ENCODE data around the gene CHRM5.

- PRO-cap, result no peak
- RRBS, result no CpG with 5 or more reads among the region's 4 CpGs
Measured at GRCh38 chr15:33490939-33491343, 180.2 kb downstream of the RYR3 start.

- PRO-cap, result no peak
- RRBS, result no CpG with 5 or more reads among the region's 1 CpG
Measured at GRCh38 chr15:33535055-33535364, 224.2 kb downstream of the RYR3 start.

DNA sequence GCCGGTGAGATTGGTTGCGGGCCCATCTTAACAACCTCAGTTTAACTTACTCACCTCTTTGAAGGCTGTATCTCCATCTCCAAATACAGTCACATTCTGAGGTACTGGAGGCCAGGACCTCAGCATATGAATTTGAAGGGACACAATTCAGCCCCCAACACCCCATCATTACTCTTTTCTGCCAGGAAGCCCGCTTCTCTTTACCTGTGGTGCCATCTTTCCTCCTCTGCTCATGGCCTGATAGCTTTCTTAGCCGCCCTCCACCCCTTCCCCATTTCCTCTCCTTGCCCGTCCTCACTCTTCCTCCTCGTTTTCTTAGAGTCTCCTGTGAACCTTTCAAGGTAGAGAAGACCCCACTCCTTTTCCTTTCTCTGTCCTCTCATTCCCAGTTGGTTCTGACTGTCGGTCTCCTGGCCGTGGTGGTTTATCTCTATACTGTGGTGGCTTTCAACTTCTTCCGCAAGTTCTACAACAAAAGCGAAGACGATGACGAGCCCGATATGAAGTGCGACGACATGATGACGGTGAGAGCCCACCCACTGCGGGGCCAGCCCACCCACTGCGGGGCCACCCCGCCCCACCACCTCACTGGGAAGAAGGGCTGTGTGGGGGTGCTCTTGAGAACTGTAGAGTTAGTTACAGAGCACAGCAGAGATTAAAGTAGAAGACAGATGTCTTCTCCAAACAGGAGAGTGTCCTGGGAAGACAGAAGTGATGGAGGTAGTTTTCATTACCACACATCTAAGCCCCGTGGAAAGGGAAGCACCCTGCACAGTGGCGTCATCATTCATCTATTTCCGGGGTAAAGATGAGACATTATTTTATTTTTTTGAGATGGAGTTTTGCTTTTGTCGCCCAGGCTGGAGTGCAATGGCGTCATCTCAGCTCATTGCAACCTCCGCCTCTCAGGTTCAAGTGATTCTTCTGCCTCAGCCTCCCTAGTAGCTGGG is 110.6 kb upstream of the CHRM5 start:
- PRO-cap, result no peak
- RRBS, result 100% methylated on average over 1 of the region's 25 CpGs

DNA sequence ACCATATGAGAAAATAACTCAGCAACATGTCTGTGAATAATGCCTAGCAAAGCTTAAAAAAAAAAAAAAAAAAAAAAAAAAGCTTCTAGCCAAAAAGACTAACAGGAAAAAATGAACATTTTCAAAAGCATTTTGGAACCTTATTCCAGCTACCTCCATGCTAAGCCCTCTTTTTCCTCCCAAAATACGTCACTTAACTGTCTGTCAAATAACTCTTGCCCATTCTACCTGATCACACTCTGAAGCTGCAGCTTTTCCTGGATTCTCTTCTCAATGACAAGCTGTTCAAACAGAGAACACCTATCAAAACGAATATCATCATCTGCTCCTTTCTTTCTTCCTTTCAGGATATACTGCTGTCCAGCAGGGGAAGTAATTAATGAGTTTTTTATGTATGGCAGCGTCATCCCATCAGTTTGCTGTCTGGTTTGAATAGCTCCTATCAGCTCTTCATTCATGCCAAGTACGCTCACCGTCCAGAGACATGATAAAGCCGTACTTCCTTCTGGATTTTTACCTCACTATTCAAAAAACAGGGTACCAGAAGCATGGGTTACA is at the start of gene CHRM5:
TSS of gene CHRM5 (plus strand) at position 453 of the 558 bp plus-strand sequence.
- PRO-cap, result no peak
- RRBS, result no CpG with 5 or more reads among the region's 6 CpGs

DNA sequence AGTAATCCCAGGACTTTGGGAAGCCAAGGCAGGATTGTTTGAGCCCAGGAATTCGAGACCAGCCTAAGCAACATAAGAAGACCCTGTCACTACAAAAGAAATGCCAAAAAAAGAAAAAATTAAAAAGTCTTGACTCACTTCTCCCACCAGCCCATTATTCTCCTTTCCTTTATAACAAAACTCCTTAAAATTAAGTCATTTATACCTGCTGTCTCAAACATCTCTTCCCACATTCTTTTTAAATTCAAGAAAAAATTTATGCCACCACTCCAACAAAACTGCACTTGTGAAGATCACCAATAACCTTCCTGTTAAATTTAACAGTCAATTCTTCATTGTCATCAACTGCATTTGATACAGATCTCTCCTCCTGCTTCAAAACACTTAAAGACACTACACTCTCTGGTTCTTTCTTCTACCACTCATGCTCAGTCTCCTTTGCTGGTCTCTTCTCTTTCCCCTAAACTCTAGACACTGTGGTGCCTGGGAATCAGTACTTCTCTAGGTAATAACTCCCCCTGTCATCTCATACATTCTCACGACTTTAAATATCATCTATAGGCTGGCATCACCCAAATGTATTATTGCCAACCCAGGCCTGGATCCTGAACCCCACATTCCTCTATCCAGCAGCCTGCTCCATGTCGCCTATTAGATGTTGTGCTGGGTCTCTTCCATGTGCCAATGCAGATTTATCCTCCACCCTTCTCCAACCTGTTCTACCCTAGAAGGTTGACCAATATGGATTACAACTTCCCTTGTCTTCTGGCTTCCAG is 30.3 kb downstream of the CHRM5 start:
- PRO-cap, result no peak
- RRBS, result no CpG with 5 or more reads among the region's 3 CpGs

DNA sequence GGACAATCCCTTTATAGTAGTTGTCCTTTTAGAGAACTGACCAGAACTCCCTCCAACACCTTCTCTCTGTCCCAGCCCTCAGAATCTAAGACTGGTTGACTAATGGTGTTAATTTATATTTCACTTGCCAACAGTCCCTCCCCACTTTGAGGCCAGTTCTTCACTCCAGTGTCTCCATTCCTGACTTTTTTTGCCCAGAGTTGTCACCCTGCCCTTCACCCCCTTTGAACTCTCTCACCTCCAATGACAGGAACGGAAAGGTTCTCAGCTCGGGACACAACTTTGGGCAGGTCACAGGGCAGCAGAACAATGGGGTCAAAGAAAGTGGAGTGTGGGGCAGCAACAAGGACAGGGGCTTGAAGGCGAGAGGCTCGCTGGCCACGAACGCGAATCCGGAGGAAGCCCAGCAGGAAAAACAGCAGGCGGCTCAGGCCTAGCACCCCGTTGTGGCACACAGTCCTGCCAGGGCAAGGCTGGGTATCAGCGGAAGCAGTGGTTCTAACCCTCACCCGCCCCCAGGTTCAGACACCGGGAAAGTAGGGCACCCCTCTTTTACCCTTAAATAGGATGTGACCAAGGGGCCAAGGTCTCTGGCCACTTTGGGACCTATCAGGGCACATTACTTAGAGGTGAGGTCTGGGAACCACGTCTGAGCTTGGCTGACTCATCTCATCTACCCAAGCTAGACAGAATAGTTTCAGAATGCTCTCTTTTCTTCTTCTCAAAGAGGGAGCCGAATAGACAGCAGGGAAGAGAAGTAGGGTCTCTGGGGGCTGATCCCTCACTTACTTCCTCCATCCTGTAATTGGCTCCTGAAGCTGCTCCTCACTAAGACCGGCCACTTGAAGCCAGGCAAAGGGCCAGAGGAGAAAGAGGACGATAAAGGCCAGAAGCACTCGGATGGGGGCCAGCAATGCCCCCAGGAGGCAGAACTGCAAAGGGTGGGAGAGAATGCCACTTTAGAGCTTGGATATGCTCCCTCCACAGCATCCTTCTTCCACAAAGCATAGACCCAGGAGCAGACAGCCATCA is 1.9 kb downstream of the LPCAT4 start:
- PRO-cap, result no peak
- RRBS, result 83% methylated on average over 3 of the region's 18 CpGs

DNA sequence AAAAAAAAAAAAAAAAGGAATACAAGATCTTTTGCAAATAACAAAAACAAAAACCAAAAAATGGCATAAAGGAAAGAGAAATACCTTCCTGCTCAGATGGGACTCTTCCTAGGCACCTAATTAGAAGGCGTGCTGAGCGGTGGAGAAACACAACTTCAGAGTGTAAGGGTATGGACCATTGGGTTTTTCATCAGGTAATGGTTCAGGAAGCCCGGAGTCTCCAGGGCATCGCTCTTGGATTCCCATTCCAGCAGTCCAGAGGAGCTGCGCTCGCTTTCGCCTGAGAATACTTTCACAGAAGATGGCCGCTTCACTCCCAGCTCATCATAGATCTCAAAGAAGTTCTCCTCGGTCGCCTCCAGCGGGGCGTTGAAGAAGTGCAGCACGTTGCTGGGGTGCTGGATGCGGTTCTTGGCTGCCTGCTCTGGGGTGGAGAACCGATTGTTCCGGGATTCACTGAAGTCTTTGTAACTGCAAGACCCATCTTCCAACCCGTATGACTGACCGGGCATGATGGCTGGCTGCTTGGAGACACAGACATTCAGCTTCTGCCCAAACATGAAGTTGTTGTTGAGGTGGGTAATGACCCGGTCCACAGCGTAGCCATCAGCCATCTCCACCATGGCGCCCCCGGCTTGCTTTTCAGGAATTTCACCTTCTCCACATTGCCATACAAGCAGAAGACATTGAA is 51.4 kb upstream of the GOLGA8A start:
- PRO-cap, result no peak
- RRBS, result 94% methylated on average over 4 of the region's 22 CpGs

DNA sequence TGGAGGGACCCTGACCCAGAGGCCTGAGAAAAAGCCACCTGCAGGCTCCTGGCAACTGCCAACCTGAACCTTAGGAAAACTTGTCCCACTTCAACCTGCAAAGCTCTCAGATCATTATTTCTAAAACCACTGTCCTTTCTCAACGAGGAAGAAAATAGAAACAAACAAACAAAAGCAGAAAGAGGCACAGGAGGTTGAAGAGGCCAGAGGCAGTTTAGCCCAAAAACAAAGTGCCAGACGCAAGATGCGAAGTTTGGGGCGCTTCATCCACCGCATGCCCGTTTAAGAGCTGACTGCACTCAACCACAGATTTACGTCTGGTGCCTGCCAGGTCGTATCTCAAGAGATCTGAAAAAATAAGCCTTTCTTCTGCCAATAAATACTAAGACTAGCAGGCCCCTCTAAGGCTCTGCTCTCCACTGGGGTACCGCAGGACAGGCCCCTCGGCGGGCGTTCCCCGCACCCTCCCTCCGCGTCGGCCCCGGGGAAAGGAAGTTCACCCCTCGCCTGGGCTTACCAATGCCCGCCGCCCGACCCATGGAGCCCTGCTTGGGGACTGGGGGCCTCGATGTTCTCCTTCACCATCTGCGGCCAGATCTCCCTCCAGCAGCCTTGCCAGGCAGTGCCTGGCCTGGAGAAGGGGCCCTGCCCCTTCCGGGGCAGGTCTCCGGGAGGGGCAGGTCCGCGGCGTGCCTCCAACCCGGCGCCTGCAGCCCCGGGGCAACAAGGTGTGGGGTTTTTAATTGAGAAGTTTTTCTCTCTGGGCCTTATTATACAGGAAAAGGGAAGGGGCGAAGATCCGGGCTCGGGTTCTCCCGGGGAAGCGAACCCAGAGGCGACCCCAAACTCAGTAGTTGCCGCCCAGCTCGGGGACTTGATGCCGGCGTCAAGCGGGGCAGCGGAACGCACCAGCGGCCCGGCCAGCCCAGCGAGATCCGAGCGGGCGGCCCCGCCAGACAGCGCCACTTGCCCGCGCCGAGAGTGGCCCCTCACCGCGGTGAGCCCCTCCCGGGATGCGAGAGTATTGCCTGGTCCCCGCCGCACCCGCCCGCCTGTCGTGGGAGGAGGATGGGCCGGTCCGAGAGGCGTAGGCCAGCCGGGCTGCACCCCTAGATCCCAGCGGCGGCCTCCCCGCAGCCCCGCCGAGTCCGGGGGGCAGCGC is 837 bp downstream of the GOLGA8B start:
- PRO-cap, result bidirectional peak, plus-strand start at position 662 of the sequence, minus-strand start at position 633 of the sequence
- RRBS, result 1% methylated on average over 22 of the region's 75 CpGs

DNA sequence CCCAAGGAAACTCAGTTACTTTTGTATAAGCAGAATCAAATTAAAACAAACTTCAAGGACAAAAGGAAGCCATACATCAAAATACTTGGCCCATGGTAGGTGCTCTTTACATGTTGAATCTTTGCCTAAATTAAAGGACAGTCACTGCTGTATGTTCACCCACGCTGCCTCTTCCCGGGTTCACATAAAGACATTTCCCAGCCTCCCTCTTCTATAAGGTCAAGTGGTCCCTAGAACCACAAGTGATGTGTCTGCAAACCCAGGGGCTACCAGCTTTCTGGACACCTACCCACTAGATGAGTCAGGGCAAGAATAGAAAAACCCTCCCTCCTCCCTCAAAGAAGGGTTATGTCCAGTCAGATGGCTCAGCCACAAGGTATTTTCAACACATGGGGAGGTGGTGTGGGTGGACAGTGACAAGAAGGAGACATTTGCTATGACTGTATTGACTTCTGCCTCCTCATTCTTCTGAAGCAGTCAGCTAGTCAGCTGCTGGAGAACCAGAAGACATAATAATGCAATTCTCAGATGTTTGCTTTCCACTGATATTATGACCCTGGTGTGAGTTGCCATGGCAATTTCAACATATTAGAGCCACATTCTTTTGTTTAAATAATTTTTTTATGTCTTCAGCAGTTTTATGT is 66.6 kb upstream of the GOLGA8B start:
- PRO-cap, result no peak
- RRBS, result no CpG with 5 or more reads among the region's 2 CpGs

DNA sequence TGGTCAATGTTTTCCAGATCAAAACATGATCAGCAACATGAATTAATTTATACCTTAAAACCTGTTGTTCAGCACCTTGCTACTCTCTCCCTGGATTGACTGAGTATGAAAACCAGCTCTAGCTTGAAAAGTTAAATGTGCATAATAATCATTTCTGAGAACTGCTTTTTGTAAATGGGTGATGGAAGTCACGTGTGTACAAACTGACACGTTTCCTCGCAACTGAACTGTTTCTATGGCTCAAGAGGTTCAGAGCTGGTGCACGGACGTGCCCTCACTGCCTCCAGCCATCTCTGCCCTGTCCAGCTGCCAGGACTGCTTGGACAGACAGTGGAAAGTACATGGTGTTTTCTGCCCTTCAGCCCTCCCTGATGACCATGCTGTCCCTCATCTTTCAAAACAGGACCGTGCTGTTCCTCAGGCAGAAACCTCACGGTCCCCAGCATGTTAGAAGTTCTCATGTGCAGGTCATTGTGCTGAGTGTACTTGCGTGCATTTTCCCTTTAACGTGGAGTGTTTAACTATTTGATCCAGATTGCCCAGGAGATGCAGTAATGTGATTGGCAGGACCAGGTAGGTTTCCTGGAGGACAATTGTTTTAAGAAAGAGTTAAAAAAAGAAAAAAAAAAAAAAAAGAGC is 38.7 kb downstream of the GJD2 start:
- PRO-cap, result no peak
- RRBS, result no CpG with 5 or more reads among the region's 9 CpGs

- PRO-cap, result no peak
- RRBS, result no CpG with 5 or more reads among the region's 4 CpGs
Measured at GRCh38 chr15:34720148-34720714, 34.6 kb downstream of the GJD2 start.

GRCh38 chr15:34792905-34793631 is 2.3 kb downstream of the ACTC1 start:
- PRO-cap, result no peak
- RRBS, result no CpG with 5 or more reads among the region's 12 CpGs

- PRO-cap, result no peak
- RRBS, result no CpG with 5 or more reads among the region's 3 CpGs
Measured at GRCh38 chr15:34810537-34811080, 15.3 kb upstream of the ACTC1 start.

- PRO-cap, result no peak
- RRBS, result no CpG with 5 or more reads among the region's 2 CpGs
Measured at GRCh38 chr15:34965905-34966587, 3.5 kb downstream of the AQR start.

DNA sequence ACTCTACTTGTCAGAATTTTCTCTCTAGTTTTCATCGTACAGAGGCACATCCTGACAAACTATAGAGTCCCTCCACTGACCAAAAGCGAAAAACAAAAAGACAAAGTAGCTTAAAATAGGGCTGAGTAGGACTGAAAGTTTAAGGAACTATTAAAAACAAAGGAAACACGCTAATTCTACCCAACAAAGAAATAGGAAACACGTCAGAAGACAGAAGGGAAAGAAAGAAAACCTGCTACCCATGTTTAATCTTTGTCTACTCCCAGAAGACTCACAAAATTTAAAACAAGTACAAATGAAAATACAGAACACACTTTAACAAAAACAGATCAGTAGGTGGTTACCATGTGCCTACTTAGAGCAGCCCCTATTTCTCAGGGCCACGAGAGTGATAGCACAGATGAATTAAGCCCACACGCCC is 26.4 kb downstream of the NANOGP8 start:
- PRO-cap, result no peak
- RRBS, result no CpG with 5 or more reads among the region's 6 CpGs

DNA sequence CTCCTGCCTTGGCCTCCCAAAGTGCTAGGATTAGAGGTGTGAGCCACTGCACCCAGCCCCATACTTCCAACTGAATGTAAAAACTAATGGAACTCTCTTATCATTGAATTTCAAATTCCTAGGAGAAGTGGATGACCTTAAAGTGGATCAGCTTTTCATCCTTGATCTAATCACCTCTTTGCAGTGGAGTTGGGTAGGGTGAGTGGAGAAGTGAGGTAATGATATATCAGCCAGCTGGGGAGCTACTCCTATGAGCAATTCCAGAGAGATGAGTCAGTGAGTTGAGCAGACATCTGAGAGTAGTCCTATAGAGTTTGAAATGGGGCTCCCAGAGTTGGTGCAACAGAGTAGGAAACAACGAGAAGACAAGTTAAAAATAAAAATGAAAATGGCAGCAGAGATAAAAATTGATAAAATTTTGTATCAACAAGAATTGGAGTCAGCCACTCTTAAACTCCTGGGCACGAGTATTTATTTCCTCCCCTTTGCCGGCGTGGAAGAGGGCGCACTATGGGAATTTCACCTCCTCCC is 150.8 kb upstream of the DPH6 start:
- PRO-cap, result no peak
- RRBS, result no CpG with 5 or more reads among the region's 5 CpGs

- PRO-cap, result no peak
- RRBS, result no CpG with 5 or more reads among the region's 4 CpGs
Measured at GRCh38 chr15:36580309-36580588, 823 bp downstream of the CDIN1 start.

- PRO-cap, result no peak
- RRBS, result 0% methylated on average over 3 of the region's 23 CpGs
Measured at GRCh38 chr15:36882587-36883039, 217.7 kb downstream of the MEIS2 start.

GRCh38 chr15:36985031-36986038 is 115.0 kb downstream of the MEIS2 start:
- PRO-cap, result no peak
- RRBS, result no CpG with 5 or more reads among the region's 4 CpGs

- PRO-cap, result no peak
- RRBS, result no CpG with 5 or more reads among the region's 9 CpGs
Measured at GRCh38 chr15:37093462-37094000, 6.8 kb downstream of the MEIS2 start.